ENCODE measurements around a stretch of chr2.

- RRBS, result no CpG with 5 or more reads among the region's 4 CpGs
Measured at GRCh38 chr2:10602172-10602388, 87.7 kb downstream of the NOL10 start.

GRCh38 chr2:10690284-10690769, 552 bp upstream of the NOL10 start:
- RRBS, result no CpG with 5 or more reads among the region's 28 CpGs

DNA sequence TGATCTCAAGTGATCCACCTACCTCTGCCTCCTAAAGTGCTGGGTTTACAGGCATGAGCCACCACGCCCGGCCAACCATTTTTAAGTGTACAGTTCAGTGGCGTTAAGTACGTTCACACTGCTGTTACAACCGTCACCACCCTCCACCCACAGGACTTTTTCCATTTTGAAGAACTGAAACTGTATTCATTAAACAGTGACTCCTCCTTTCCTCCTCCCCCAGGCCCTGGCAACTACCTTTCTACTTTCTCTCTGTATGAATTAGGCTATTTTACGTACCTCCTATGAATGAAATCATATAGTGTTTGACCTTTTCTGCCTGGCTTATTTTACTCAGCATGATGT, 24.1 kb downstream of the ATP6V1C2 start:
- RRBS, result no CpG with 5 or more reads among the region's 6 CpGs

DNA sequence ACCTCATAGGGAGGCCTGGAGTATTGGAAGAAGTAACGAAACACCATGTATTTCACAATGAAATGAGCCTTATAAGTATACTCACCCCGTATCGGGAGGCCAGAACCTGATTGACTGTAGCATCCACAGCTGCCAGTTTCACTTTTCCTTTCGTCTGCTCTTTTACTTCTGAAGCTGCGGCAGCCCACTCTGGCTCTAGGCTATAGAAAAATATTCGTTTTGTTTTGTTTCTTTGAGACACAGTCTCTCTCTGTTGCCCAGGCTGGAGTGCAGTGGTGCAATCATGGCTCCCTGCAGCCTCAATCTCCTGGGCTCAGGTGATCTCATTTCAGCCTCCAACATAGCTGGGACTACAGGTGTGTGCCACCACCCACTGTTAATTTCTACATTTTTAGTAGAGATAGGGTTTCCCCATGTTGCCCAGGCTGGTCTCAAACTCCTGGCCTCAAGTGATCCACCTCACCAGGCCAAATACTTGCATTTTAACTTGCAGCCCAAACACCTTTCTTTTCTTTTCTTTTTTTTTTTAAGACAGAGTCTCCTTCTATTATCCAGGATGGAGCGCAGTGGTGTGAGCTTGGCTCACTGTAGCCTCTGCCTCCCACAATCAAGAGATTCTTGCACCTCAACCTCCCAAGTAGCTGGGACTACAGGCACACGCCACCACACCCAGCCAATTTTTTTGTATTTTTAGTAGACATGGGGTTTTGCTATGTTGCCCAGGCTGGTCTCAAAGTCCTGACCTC, 21.8 kb downstream of the PDIA6 start:
- RRBS, result no CpG with 5 or more reads among the region's 8 CpGs

- RRBS, result no CpG with 5 or more reads among the region's 2 CpGs
Measured at GRCh38 chr2:10873173-10873479, 38.6 kb upstream of the KCNF1 start.

DNA sequence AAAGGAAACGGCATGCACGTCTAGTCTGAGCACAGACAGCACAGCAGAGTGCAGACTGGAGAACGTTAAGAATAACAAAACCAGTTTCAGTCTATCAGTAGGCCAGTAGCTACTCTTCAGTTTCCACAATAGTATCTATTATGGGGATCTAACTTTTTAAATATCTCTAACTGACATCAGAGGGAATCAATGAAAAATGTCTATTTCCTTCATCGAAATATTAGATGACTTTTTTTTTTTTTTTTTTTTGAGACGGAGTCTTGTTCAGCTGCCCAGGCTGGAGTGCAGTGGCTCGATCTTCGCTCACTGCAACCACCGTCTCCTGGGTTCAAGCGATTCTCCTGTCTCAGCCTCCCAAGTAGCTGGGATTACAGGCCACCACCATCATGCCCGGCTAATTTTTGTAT, 26.1 kb downstream of the SLC66A3 start:
- RRBS, result no CpG with 5 or more reads among the region's 10 CpGs

DNA sequence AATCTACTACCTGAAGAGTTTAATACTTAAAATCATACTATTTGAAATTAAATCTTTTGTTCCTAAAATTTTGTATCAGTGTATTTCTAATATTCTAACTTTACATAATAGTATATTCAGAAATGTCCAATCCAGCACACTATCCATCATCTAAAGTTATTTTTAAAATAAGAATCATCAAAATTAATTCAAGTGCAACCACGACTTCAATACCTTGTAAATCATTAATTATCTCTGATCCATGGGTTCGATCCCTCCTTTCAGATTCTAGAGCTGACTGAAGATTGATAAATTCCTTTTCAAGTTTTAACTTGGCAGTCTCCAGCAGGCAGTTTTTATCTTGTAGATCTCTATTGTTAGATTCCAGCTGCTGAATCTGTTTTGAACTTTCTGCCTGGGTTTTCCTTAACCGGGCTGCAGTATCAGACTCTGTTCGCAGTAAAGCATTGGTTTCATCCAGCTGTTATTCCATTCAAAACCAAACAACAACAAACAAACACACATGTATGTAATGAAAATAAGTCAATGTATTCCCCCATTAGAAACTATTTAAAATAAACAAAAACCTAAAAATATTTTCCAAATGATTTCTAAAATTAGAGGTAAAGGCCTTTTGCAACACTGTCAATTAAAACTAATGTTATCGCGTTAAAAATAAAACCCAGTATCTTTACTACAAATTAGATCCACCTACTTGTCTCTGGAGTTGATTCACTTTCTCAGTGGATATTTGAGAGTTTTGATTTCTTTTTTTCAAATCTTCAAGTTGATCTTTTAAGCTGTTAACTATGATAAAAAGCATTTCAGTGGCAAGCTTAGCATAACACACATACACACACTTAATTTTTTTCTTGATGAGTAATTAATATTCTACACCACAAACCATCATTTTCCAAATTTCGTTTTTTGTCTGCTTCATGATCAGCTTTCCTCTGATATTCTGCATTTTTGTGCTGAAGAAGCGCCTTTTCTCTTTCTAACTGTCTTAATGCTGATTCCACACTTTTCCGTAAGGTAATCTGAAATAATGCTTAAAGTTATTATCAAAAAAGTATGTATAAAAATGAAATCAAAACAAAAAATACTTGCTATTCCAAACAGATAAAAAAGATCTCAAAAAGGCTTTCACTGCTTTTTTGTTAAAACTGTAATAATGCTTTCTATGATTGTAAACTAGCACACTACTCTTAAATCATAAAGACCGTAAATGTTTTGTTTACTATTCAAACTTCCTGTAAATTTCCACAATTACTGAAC, 59.8 kb downstream of the SLC66A3 start:
- RRBS, result no CpG with 5 or more reads among the region's 10 CpGs

DNA sequence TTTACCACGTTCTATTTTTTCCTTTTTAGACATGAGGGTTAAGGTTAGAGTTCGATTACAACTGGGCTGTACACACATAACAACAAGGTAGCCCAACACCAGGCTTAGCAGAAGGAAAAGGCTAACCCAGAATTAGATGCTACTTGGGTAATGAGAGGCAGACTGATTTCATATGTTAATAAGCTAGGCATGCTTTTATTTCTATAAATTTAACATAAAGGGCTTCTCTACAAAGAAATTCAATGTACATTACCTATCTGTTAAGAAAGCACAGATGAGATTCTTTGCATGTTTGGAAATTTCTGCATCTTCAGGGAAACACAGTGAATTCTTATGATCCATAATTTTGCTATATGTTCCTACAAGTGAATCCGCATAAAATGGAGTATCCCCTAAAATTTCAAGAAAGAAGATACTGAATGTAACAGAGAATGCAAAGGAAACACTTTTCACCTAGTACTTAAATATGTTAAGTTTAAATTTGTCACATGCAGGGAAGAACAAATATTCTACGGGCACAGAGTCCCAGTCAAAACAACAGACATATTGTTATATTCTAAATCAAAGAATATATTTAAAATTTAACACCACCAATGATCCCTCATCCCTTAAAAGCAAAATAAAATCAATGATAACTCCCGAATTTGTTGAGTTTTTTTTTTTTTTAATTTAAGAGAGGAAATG, 68.9 kb downstream of the SLC66A3 start:
- RRBS, result no CpG with 5 or more reads among the region's 5 CpGs

DNA sequence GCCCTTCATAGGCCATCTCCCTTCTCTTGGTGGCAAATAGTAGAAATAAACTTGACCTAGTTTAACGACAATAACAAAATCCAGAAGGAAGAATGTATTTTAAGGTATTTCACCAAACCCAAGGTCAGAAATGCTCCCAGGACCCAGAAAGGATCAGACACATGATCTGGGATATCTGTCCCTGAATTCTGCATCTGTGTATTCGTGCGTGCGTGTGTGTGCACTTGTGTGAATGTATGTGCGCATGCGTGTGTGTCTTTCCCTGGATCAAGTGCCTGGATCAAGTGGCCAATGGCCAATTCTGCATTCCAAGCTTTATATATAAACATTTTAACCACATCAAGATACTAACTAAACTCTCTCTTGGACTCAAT, 45.0 kb upstream of the ROCK2 start:
- RRBS, result no CpG with 5 or more reads among the region's 6 CpGs

GRCh38 chr2:11439961-11440640, 25.9 kb downstream of the E2F6 start:
- RRBS, result no CpG with 5 or more reads among the region's 13 CpGs

DNA sequence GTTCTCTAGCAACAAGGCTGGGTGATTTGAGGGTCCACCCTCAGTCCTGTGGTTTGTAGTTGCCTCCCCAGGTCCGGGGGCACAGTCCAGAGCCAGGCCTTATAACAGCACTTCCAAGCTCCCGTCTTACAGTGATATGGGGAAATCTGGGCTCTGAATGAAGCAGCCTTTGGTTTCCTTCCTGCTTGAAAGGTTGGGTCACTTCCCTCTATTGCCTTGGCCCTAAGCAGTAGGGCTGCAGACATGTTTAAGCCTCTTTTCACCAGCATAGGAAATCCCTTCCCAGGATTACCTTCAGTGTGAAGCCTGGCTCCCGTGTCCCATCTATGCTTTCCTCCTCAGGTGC, 21.1 kb upstream of the NTSR2 start:
- RRBS, result no CpG with 5 or more reads among the region's 3 CpGs

- RRBS, result no CpG with 5 or more reads among the region's 8 CpGs
Measured at GRCh38 chr2:11754123-11754712, 7.8 kb downstream of the LPIN1 start.

- RRBS, result 23% methylated on average over 10 of the region's 42 CpGs
Measured at GRCh38 chr2:11784667-11785306, 38.4 kb downstream of the LPIN1 start.

DNA sequence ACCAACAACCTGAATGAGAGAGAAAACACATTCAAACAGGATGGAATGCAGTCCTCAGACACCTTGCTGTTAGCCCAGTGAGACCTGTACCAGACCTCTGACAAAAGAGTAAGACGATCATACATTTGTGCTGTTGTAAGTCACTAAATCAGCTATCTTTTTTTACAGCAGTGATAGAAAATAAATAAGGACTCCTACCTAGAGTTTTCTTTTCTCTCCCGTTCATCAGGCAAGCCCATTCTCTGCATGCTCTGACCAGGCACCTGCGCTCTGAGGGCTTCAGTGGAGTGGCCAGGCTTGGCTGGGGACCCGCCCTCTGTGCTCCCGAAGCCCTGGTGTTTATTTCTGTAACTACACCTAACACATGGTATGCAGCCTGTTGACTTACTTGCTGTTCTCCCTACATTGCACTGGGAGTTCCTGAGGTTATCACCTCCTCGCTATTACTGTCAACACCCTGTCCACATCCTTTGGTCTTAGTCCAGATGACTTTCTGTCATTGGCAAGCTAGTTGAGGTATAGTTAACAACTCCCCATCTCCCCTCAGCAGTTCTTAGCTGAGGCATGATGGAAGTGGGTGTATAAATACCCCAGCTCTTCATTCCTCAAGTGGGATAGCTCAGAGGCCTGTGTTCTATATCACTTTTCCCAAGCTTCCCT, 317.7 kb downstream of the LPIN1 start:
- RRBS, result no CpG with 5 or more reads among the region's 6 CpGs

- RRBS, result no CpG with 5 or more reads among the region's 9 CpGs
Measured at GRCh38 chr2:12176863-12177547, 430.6 kb downstream of the LPIN1 start.

DNA sequence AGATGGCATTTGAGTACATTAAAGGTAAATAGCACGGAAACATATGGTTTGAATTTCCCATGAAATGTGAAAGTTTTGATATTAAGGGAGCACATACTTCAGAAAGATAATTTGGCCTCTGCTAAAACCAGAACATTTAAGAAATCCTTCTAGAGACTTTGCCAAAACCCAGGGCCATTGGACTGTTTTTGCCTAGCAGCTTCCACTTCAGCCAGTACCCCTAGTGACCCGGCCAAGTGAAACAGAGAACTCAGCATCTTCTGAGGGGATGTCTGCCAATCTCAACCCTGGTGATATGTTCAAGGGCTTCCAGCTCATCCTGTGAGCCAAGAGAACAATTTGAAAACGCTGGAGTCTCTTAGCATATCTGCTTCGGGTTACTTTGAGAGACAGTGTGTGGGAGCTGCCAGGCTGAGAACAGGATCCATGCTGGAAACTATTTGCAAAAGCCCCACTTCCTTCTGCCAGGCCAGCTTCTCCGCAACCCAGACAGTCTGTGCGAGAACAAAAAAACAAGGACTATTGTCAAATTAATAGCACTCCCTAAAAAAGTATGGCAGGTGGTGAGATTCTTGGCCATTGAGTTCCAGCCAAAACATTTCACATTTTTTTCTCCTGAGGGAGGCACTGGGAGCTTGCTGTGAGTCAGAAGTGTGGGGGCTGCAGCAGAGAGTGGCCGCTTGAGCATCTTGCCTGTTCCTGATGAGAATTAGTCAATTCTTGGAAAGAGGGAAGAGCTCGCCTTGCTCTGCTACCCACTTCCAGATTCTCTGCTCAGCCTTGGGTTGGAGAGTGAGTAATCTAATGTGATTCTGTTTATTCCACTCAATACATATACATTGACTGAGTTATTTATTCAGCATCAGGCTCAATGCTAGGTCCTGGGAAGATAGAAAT, 395.6 kb upstream of the TRIB2 start:
- RRBS, result no CpG with 5 or more reads among the region's 8 CpGs

DNA sequence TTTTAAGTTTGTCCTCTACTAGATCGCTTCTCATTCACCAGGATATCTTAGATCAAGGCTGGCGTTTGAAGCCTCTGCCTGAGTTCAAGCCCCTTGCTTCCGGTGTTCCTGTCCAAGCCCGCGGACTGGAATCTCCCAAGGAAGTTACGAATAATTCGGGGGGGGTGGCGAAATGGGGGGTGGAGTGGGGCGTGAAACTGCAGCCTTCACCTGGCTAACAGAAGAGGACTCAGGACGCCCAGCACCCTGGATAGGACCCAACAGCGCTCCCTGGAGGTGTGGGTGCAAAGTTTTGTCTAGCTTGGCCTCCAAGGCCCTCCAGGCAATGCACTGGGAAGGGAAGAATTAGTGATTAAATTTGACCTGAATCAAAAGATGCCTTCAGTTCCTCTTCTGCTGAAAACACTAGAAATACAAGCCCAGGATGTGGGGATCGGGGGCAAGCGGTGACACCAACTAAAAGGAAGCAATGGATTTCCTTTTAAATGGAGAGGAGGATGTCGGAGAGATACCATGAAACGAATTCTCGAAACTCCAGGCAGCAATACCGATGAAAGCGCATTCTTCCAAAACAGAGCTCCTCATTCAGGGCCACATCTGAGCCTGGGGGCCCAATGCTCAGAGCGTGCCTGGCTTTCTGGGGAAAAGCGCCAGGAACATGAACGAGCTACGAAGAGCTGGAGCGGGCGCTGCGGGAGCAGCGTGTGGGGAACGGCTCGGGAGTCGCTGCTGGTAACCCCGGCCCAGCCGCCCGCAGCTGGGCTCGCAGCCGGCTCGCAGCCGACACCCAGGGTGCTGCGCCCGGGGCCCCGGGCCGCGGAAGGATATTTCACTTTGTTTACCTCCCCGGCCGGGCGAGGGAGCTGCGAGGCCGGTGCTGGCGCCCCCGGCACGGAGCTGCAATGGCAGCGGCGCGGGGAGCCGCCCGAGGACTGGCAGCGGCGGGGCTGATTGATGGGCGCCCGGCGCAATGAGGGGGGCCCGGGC, 591 bp upstream of the TRIB2 start:
- RRBS, result 2% methylated on average over 9 of the region's 60 CpGs

- RRBS, result no CpG with 5 or more reads among the region's 9 CpGs
Measured at GRCh38 chr2:12721934-12722793, 5.4 kb downstream of the TRIB2 start.

GRCh38 chr2:12730949-12731241, 14.2 kb downstream of the TRIB2 start:
- RRBS, result no CpG with 5 or more reads among the region's 5 CpGs

All from GM12891 (cell line).